Mesenchymal stem cell of adipose (primary cell): Measurements from ENCODE around the gene LRRC45.

- CAGE, long polyA plus RNA, result no peak
Measured at GRCh38 chr17:82022541-82022771, 222 bp downstream of the CENPX start.

DNA sequence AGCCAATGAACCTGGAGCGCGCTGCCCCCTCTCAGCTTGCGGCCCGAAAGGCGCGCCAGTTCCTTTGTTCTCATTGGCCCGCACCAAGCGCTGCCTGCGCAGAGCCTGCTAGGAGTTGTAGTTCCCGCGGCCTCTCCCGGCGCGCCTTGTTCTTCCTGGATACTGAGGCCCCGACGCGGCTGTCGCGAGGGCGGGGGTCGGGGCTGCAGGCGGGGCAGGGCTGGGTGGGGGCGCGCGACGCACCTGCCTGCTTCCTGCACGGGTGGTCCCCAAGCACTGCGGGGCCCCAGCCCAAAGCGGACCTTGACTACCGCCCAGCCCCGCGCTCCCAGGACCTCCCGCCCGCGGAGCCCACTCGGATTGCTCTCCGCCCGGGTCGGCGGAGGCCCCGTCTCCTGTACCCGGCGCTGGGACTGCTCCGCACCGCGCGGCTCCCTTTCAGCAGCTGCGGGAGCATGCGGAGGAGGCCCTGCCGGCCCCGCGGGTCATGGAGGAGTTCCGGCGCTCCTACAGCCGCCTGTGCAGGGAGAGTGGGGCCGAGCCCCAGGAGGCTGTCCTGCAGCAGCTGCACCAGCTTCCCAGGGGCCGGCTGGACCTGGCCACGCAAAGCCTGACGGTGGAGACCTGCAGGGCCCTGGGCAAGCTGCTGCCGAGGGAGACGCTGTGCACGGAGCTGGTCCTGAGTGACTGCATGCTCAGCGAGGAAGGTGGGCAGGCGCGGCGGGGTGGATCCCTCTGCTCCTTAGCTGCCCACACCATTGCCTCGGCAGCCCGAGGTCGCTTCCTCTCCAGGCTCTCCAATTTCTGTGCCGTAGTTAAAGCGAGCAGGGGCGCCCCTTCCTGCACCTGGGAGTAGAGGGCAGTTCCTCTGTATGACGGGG lies at the start of gene LRRC45:
LRRC45 (plus strand) TSS at position 149 of the 881 bp plus-strand sequence.
- CAGE, long polyA plus RNA, result no peak

DNA sequence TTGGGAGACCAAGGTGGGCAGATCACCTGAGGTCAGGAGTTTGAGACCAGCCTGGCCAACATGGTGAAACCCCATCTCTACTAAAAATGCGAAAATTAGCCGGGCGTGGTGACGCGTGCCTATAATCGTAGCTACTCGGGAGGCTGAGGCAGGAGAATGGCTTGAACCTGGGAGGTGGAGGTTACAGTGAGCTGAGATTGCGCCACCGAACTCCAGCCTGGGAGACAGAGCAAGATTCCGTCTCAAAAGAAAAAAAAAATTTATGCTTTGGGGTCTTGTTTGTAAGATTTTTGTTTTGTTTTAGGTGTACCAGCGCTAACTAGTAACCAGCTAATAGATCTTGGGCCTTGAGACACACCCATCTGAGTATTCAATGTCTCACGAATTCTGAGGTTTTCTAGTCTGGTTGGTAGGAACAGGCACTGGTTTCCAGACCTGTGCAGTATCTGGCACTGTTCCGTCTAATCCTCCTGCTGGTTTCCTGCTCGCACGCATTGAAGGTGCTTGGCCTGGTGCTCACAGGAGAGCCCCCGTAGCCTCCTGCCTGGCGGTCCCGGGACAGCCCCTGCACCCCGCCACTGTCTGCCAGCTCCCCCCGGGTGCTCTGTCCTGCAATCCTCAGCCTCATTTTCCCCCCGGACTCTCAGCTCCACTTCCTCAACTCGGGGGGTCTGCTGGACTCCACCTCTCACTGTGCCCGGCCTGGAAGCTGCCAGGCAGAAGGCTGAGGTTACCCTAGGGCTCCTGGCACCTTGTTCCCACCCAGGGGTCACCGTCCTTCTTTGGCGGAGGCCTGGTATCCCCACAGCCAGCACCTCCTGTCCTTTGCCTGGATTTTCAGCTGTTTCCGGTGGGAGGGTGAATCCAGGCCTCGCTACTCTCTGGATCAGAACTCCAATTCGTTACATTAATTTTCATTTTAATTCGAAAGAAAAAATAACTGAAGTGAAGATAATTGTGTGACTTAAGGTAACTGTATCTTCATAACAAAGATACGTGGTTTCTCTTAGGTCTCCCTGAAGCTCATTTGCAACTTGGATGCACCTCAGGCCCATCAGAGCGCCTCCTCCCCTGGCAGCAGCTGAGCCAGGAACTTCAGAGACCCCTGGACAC lies 10.7 kb upstream of the DUS1L start:
- CAGE, long polyA plus RNA, result no peak

DNA sequence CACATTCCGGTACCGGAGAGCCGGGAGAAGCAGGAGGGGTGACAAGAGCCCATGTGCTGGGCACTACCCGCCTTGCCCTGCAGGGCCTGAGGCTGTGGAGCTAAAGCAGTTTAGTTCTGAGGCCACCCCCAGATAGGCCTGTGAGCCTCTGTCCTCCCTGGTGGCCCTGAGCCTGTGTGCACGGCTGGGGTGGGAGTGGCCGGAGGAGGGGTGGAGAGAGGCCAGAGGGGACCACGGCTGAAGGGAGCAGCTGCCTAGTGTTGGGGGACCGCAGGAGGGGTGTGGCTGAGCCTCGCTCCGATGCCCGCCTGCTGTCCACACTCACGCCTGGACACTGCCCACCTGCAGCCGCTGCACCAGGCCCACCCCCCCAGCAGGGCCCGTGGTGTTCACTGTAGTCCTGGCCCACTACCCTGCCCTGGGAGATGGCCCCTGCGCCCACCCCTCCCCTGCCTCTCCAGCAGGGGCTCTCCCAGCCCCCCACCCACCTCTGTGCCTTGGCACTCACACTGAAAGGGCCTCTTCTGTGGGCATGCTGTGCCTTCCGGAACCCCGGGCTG lies 11.6 kb upstream of the DUS1L start:
- CAGE, long polyA plus RNA, result no peak

- CAGE, long polyA plus RNA, result no peak
Measured at GRCh38 chr17:82081455-82081910, 15.9 kb upstream of the DUS1L start.

DNA sequence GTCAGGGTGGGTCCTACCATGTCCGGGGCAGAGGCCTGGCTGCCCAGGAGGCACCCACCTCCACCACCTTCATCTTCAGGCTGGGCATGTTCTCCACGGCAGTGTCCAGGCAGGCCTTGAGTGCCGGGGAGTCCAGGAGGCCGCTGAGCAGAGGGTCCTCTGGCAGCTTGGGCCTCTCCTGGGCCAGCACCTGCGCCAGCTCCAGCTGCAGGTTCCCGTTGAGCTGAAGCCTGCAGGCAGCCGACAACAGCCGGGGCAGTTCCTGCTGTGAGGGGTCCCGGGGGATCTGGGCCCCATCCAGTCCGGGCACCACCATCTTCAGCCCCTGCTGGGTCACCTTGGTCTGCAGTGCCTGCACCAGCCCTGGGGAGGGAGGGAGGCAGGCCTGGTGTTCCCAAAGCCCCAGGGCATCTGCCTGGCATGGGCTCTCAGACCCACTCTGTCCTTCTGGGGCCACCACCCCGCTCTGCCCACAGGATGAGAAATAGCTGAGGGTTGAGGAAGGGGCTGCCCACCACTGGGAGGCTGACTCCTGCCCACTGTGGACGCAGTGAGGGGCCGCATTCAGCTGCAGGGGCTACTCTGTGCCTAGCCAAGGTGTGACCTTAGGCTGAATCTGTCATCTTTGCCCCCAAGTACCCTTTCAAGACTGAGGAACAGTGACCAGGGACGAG lies 11.7 kb downstream of the FASN start:
- CAGE, long polyA plus RNA, result no peak

DNA sequence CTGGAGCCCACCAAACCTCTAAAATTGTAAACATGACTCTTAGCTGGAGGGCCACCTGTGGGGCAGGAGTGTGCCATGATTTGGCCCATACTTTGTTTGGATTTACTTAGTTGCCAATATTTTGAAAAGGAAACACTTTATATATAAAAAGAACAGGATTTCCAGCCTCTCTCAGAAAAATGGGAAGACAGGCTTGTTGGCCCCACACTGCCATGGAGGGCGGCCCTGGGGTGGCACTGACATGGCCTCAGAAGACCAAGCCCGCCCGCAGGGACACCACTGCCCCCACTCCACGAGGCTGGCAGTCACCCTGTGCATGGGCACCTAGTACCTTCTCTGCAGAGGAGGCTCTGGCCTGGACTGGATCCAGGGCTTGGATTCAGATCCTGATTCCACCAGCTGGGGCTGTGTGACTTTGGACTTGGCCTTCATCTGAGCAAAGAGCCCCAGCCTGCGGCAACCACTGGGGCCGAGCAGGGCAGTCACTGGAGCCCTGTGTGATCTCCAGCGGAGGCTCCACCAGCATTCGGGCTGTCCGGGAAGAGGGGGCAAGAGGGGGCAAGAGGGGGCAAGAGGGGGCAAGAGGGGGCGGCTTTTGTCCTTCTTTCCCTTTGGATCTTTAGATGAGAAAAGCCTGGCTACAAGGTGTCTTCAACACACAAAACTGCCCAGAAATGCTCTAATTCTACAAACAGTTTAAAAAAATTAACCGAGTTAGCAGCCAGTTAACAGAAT lies 16.9 kb upstream of the FASN start:
- CAGE, long polyA plus RNA, result no peak

- CAGE, long polyA plus RNA, result no peak
Measured at GRCh38 chr17:82229431-82230064, 706 bp downstream of the SLC16A3 start.

DNA sequence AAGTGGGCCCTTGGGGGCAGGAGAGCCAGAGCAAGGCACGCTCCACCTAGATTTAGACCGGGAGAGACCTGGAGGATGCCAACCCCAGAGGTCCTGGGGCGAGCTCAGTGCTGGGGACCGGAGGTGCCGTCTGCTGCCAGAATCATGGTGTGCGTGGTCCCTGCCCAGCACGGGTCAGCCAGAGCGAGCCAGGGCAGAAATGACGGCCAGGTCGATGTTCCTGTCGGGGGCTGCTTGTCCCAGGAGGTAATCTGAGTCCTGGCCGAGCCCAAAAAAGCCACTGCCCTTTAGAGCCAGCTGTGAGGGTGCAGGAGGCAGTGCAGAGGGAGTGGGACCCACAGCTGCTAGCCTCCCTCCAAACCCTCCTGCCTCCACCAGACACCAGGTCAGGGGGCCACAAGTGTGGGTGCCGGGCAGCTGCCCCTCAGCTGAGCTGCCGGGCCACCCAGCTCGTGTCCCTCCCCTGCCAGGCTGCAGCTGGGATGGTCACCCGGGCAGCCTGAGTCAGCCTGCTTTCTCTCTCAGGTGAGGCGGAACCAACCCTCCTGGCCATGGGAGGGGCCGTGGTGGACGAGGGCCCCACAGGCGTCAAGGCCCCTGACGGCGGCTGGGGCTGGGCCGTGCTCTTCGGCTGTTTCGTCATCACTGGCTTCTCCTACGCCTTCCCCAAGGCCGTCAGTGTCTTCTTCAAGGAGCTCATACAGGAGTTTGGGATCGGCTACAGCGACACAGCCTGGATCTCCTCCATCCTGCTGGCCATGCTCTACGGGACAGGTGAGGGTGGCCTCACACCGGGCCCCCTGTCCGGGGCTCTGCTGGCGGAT lies 6.8 kb downstream of the SLC16A3 start:
- CAGE, long polyA plus RNA, result no peak

- CAGE, long polyA plus RNA, result no peak
Measured at GRCh38 chr17:82242042-82242702, 13.3 kb downstream of the SLC16A3 start.

- CAGE, long polyA plus RNA, result no peak
Measured at GRCh38 chr17:82302122-82302680, 15.2 kb downstream of the CD7 start.

DNA sequence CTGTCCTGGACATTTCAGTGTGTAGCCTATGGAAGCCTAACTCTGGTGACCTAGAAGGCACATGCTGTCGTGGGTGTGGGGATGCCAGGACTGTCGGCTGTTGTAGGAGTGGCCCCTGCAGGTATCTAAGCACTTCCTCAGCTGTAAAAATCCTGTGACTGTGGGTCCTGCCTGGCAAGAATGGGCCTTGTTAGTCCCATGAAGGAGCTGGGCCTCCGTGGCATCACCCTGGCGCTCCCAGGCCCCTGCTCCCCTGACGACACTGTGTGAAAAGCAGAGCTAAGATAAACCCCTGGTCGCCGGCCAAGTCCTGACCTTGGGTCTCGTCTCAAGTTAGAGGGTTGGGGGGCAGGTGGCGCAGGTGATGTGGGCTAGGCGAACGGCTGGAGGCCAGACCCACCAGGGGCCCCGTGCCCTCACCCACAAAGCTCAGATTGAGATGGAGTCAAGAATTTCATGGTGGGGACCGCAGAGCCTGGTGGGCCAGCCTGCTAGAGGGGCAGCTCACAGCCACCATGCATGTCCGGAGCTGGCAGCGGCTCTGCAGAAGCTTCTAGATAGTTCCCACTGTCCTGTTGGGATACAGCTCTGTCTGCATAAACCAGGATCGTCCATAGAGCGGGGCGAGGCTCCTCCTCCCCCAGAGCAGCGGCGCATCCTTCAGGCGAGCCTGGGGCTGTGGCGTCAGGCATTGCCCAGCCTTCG lies 12.1 kb downstream of the CYBC1 start:
- CAGE, long polyA plus RNA, result no peak

DNA sequence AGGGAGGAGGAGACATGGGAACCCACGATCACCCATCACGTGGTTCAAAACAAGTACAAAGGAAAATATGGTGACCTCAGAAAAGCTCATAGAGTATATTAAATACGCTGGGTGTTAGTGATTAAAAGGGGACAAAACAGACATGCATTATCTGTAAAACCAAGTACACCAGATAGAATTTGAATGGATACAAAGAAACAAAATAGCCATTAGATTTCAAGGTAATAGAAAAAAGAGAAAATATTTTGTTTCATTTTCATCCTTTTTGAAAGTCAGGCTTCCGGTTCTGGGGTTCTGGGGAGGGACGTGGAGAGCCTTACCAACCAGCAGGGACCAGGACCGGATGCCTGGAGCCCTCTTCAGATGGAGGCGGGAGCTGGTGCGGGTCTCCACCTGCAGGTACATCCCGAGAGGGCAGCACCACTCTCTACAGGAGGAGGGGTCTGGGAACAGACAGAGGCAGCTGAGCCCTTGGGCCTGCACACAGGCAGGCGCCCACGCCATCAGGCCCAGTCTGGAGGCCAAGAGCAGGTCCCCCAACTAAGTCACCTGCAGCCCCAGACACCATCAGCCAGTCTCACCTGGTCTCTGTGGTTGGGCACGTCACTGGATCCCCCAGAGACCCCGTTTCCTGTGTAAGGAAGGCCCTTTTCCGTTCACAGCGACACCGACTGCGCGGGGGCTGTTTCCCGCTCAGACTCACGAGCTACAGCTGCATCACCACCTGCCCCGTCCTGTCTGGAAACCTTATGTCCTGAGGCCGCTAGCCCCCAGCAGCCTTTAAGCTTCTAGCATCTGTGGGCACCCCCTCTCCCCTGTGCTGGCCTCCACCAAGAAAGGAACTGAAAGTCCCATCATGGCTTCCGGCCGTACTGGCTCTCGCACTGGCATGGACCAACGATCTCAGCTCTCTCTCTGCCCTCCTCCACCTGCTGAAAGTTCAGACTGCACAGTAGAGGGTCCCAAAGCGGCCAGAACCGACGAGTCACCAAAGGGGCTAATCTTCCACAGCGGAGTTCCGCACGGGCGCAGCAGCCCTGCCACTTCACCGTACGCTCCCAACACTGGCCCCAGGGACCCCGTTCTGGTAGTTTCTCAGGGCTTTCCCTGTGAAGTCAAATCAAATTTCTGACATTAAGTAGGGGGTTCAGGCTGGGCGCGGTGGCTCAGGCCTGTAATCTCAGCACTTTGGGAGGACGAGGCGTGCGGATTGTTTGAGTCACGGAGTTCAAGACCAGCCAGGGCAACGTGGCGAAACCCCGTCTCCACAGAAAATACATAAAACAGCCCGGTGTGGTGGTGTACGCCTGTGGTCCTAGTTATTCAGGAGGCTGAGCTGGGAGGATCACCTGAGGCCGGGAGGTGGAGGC lies 1.2 kb downstream of the CYBC1 start:
- CAGE, long polyA plus RNA, result no peak

DNA sequence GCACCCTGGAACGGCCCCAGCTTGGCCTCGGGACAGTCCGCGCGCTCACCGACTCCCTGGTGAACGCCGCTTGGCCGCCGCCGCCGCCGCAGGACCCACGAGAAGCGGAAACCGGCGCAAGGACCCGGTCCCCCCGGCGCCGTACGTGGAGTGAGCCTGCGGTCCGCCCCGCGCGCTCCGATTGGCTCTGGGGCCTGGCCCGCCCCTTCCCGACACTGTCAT lies 262 bp upstream of the NARF start:
- CAGE, long polyA plus RNA, result no peak

- CAGE, long polyA plus RNA, result no peak
Measured at GRCh38 chr17:82489789-82490901, 29.4 kb upstream of the FOXK2 start.

DNA sequence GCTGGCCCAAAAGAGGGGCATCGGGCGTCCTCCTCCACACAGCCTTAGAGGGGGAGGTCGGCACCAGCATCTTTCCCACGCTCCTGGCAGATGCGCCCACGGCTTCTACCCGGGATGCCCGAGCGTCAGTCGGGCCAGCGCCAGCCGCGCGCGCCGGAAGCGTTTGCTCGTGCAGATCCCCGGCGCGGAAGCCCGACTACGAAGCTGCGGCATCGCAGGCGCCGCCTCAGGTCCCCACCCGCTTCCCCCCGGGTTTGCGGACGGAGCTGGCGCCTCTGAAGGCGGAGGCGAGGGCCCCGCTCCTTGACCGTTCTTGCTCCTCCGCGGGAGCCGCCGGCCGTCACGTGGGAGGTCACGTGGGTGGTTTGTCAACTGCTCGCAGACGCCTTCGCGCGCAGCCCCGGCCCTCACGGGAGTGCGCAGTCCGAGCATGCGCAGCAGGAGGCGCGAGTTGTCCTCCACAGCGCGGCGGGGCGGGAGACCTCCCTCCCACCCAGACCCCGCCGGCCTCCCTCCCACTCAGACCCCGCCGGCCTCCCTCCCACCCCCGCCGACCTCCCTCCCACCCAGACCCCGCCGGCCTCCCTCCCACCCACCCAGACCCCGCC lies 22.5 kb upstream of the FOXK2 start:
- CAGE, long polyA plus RNA, result no peak

DNA sequence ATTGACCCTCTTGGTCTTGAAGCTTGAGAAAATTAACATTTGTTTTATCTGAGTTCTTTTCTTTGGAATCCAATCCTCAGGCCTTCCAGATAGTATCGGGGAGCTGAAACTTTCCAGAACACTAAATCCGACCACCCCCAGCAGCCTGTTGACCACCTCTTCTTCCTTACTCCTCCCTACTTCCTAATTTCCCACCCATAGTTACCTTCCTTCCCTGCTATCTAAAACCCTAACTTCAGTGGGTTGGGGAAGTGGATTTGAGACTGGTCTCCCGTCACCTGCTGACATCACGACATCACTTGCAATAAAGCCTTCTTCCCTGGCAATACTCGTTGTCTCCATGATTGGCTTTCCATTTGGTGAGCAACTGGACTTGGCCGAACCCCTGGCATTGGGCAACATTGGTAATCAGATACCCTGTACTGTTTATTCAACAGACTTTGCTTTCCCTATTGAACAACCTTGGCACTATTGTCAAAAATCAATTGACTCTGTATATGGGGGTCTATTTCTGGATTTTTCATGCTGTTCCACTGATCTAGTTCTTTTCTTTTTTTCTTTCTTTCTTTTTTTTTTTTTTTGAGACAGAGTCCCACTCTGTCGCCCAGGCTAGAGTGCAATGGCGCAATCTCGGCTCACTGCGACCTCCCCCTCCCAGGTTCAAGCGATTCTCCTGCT lies 11.8 kb upstream of the FOXK2 start:
- CAGE, long polyA plus RNA, result no peak

- CAGE, long polyA plus RNA, result no peak
Measured at GRCh38 chr17:82517321-82517594, 2.3 kb upstream of the FOXK2 start.

GRCh38 chr17:82536832-82537437 lies 17.4 kb downstream of the FOXK2 start:
- CAGE, long polyA plus RNA, result no peak

DNA sequence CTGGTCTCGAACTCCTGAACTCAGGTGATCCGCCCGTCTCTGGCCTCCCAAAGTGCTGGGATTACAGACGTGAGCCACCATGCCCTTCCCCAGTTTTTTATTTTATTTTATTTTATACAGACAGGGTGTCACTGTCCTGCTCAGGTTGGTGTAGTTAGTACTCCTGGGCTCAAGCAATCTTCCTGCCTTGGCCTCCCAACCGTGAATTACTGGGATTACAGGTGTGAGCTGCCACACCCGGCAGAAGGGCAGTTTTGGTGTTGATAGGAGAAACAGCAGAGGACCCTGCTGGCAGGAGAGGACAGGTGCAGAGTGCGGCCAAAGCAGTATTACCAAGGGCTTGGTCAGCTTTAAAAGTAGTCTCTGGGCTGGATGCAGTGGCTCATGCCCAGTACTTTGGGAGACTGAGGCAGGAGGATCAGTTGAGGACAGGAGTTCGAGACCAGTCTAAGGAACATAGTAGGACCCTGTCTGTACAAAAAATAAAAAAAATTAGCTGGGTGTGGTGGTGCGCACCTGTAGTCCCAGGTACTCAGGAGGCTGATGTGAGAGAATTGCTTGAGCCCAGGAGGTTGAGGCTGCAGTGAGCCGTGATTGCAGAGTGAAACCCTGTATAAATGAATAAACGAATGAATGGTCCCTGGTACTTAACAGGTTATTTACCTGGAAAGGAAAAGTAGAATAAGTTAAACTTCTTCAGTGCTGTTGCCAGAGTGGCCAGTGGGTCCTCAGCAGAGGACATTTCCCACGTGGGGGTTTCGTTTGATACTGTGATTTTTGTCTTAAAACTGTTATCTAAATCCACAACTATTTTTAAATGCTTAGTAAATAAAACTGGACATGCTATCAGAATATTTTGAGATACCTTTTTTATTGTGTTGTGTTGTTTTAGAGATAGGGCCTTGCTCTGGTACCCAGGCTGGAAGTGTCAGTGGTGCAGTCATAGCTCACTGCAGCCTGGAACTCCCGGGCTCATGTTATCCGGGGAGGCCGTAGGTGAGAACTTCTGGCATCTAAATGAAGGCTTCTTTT lies 23.2 kb downstream of the FOXK2 start:
- CAGE, long polyA plus RNA, result no peak